ENCODE data around the genes PSMC2 and ORC5.

- PRO-cap = no peak
These were observed 128.4 kb downstream of the CUX1 start for GRCh38 chr7:101945744-101946365.

DNA sequence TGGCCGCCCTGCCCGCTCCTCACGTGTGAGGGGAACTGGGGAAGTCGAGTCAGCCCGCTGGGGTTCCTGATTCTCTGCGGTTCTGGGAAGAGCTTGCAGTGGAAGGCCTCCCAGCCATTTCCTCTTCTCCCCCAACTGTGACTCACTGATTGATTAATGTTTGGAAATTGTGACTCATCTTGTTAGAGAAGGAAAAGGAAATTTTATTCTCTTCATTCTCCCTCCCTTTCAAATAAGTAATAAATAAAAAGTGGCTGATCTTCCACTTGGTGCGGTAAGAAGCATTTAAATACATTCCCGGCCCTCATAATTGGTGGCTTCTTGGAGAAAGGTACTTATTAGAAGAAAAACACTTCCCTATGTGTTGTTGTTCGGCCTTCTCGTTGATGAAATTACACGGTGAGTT, 135.6 kb downstream of the CUX1 start:
- PRO-cap = no peak

DNA sequence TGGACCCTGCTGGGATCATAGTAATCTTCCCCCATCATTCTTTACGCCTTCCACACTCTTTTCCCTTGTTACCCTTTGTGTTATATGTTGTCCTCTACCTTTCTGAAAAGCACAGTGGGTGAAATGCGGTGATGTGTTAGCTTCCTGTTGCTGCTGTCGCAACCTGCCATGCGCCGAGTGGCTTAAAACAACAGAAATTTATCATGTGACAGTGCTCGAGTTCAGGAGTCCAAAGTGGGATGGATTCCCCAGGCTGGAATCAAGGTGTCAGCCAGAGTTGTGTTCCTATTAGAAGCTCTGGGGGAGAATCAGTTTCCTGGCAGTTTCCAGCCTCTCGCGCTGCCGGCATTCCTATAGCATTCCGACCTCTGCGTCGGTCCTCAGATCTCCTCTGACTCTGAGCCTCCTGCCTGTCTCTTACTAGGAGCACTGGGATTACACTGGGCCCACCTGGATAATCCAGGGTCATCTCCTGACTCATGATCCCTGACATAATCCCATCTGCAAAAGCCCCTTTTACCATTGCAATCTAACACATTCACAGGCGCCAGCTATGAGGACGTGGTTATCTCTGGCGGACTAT, 207.4 kb downstream of the CUX1 start:
- PRO-cap = no peak

- PRO-cap = no peak
These were observed 222.5 kb downstream of the CUX1 start for GRCh38 chr7:102039780-102040470.

DNA sequence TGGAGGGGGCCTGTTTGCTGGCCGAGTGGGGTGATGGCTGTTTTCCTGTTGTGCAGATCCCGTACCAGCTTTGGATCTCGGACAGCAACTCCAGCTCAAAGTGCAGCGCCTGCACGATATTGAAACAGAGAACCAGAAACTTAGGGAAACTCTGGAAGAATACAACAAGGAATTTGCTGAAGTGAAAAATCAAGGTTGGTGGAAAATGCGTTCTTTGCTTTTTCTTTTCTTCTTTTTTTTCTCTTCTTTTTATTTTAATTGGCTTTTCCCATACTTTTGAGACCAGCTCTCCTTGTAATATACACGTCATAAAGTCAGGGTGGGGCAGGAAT, 189.4 kb upstream of the SH2B2 start:
- PRO-cap = no peak

- PRO-cap = no peak
These were observed 165.9 kb upstream of the SH2B2 start for GRCh38 chr7:102120669-102121271.

GRCh38 chr7:102146079-102146489, 140.6 kb upstream of the SH2B2 start:
- PRO-cap = no peak

DNA sequence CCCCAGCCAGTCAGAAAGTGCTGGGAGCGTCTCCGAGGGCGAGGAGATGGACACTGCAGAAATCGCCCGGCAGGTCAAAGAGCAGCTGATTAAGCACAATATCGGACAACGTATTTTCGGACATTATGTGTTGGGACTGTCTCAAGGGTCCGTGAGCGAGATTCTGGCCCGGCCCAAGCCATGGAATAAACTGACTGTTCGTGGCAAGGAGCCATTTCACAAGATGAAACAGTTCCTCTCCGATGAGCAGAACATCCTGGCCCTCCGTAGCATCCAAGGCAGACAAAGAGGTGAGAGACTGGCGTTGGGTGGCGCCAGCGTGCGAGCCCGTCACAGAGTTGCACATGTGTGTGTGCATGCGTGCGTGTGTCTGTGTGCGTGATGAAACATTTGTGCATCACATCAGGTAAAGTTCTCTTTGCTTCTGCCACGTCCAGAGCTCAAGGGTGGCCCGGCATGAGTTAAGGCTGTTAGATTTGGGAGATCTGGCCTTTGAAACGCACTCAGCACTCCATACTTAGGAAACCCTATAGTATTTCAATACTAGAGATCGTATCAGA, 89.6 kb upstream of the SH2B2 start:
- PRO-cap = no peak

GRCh38 chr7:102306789-102307699, 20.4 kb downstream of the SH2B2 start:
- PRO-cap = no peak

DNA sequence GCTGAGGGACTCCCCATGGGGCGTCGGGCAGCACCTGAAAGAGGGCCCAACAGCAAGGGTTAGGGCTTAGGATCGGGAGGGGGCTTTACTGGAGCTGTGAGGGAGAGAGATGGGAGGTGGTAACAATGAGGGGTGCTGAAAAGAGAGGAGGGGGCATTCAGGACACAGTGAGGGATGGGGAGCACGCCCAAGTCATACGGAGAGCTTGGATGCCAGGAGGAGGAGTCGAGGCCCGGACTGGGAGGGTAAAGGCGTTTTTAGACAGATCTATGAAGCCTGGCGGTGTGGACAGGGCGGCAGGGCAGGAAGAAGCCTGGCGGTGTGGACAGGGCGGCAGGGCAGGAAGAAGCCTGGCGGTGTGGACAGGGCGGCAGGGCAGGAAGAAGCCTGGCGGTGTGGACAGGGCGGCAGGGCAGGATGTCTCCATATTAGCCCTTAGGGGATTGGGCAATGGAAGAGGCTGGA, 34.3 kb downstream of the SPDYE6 start:
- PRO-cap = no peak

DNA sequence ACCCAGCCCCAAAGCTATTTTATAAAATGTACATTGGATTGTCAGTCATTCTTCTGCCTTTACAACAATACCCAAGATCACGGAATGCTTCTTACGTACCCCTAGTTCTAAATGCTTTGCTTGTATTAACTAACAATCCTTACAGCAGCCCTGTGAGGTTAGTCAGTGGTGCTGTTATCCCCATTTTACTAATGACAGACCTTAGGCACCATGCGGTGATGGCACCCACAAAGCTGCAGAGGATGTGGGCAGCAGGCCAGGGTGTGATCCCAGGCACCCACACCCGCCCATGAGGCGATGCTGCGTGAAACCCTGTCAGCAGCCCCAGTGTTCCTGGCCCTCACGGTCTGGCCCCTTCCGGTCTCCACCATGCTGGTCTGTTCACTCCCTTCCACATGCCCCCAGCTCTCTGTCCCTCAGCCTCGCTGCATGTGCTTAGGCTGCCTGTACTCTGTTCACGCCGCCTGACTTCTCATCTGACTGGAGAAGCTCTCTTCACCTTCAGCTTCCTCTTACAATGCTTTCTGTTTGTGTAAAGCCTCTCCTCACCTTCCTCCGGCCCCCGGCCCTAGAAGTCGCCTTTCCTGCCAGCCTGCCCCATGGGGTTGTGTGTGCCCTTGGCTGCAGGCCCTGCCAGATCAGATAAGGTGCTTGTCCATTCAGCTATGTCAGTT, 17.7 kb upstream of the ORAI2 start:
- PRO-cap = no peak

- PRO-cap = no peak
These were observed 9.3 kb upstream of the ORAI2 start for GRCh38 chr7:102423922-102424630.

DNA sequence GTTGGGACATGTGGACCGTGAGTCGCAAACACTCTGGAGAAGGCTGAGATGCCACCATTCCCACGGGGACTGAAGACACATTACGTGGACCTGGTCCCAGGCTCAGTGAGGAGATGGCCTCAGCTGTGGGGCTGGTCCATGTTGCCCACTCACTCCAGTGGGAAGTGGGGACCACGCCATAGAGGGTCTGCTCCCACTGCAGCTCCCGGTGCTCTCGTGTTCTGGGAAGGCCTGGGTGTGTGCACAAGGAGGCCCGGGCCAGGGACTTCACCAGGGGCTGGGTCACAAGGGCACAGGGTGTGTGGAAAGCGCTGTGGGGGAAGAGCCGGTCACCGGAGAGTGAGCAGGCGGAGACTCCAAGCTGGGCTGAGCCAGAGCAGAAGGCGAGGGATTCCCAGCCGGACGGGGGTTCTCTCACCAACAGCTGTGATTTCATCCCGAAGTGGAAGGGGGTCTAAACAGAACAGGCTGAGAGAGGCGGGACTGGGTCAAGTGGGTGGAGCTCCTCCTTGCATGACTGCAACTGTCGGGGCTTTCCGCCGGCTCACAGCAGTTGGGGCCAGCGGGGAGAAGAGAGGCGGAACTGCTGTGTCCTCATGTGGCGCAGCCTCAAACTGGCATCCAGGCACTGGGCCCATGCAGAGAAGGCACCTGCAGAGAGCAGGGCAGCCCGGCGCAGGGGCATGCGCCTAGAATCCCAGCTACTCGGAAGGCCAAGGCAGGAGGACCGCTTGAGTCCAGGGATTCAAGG, 7.7 kb upstream of the ORAI2 start:
- PRO-cap = bidirectional peak, plus-strand start at position 552 of the sequence, minus-strand start at position 428 of the sequence

DNA sequence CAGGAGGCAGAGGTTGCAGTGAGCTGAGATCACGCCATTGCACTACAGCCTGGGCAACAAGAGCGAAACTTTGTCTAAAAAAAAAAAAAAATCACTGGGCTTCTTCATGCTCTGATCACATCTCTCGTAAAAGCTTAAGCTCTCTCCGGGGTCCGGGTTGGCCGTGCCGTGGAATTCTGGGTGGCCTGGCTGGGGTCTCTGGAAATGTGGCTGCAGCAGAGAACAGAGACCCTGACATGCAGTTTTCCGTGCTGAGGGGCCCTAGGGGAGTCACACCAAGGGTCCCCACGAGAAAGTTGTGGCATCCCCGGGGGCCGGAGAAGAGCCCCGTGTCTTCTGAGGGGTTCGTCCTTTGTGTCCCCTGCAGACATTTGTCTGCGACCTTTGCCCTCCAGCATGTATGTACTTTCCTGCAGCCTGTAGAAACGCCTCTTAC, 15.4 kb downstream of the ORAI2 start:
- PRO-cap = no peak

GRCh38 chr7:102630630-102631153, 11.9 kb downstream of the UPK3BL1 start:
- PRO-cap = no peak

DNA sequence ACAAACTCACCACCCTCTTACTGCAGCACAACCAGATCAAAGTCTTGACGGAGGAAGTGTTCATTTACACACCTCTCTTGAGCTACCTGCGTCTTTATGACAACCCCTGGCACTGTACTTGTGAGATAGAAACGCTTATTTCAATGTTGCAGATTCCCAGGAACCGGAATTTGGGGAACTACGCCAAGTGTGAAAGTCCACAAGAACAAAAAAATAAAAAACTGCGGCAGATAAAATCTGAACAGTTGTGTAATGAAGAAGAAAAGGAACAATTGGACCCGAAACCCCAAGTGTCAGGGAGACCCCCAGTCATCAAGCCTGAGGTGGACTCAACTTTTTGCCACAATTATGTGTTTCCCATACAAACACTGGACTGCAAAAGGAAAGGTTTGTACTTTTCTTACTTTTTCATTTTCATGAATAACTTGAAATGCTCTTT, 21.5 kb downstream of the LRRC17 start:
- PRO-cap = no peak

DNA sequence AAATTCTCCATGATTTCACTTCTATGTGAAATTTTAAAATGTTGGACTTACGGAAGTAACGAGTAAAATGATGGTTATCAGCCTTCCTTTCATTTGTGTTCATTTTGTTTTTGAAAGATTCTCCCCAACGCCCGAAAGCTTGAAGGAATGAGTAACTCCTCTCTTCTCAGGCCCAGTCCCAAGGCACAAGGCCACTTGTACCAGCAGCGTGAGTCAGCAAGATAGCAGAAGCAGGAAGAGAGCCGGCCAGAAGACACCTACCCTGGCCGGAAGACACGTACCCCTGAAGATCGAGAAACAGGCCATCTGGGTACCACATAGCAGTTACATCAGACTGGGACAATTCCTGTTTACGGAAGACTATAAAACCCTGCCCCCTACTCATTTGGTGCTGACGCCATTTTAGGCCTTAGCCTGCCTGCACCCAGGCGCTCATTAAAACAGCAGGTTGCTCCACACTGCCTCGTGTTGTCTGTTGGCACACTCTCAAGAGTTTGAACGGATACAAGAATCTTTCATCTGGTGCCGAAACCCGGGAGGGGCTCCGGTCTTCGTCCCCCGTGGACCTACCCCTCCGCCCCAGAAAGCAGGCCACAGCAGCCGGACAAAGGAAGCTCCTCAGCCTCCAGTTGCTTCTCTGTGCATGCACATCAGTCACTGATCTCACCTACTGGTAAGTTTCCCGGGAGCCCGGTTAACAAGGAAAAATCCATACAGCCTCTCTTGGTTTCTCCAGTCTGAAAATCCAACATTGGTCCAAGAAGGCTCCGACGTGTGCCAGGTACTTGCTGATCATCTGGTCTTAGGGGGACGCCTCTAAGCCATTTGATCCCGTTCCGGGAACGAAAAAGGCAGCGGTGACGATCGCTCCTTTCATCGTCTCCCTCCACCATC, 60.5 kb downstream of the LRRC17 start:
- PRO-cap = no peak

GRCh38 chr7:103323370-103323970, 21.1 kb downstream of the DNAJC2 start:
- PRO-cap = no peak

- PRO-cap = bidirectional peak, plus-strand start at chr7:103347785, minus-strand start at chr7:103347581; unidirectional peak, minus-strand start at chr7:103348097
These were observed at the start of gene PSMC2 for GRCh38 chr7:103347275-103348220. Gene PSMC2, plus strand, starts transcription at chr7:103347643.

DNA sequence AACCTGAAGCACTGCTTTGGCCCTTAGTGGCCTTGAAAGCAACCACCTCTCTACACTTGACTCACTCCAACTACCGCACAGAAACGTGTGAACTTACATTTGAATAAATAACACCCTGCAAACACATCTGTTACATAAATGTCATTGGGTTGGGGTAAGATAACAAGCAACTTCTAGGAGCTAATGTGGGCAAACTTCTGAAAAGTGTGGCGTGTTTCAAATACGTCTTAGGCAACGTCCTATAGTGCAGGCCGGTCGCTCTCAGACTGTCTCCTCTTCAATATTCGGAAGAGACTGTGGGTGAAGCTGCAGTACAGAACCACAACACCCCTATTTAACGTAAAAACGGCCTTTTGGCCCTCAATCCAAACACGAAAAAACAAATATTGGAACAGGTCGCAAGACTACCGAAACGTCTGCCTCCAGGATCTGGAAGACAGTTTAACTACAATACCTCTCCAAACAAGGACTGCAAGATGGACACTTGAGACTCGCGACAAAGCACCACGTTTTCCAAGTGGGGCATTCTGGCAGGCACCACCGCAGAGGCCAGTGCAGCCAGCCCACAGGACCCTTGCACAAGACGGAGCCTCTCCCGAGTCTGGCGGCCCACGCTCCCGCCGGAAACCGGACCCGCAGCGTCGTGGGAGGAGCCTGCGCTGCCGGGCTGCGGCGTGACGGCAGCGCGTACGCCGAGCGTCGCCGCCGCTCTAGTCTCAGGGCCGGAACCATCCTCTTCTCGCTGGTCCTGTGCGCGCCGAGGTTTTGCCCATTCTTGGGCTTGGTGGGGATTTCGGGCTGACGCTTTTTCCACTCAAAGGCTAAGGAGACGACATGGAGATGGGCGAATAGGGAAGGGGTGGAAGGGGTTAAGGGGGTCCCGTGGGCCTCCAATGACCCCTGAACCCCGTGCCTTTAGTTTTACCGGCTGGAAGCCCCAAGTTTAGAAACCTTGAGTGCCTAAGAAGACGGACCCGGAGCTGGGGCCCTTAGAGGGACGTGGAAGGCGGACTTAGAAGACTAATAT, at the start of gene ORC5:
Gene ORC5, minus strand, starts transcription at position 635 of the 1,027 bp plus-strand sequence.
- PRO-cap = bidirectional peak, plus-strand start at position 713 of the sequence, minus-strand start at position 629 of the sequence

Measured in Metastatic Lung Carcinoma in the Adrenal Gland (tissue), 1 donor.